ENCODE results near the genes OCA2 and GOLGA8M.

DNA sequence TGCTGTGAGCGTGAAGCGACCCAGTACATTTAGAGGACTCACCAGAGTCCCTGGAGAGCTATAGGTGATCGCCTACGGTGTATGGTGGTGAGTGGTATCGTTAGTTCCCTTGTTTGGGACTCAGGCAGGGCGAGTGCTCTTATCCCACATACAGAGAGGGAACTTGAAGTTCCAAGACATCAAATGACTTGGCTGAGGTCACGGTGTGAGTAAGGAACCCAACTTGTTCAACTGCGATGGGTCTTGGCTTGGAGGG lies 178.8 kb downstream of the ATP10A start:
- PRO-cap = no peak

GRCh38 chr15:25783743-25784399 lies 79.3 kb downstream of the ATP10A start:
- PRO-cap = no peak

DNA sequence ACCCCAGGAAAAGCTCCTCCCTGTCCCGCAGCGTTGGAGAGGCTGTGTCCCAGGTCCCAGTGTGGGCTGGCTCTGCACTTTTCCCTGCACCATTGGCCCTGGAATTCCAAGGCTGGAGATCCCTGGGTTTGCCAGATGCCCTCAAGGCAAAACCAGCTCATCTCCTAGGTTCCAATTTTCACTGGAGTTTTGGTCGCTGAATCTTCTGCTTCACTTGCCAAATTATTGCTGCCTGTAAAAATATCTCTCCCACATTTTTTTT lies 150.8 kb upstream of the ATP10A start:
- PRO-cap = no peak

GRCh38 chr15:26082043-26083086 lies 219.2 kb upstream of the ATP10A start:
- PRO-cap = bidirectional peak, plus-strand start at chr15:26082459, minus-strand start at chr15:26082308

GRCh38 chr15:27064264-27064680 lies 93.3 kb downstream of the GABRG3 start:
- PRO-cap = no peak

- PRO-cap = no peak
Measured at GRCh38 chr15:27095363-27096298, 124.7 kb downstream of the GABRG3 start.

GRCh38 chr15:28099216-28100016 lies at the start of gene OCA2:
Gene OCA2, minus strand, starts transcription at chr15:28099315.
- PRO-cap = no peak

DNA sequence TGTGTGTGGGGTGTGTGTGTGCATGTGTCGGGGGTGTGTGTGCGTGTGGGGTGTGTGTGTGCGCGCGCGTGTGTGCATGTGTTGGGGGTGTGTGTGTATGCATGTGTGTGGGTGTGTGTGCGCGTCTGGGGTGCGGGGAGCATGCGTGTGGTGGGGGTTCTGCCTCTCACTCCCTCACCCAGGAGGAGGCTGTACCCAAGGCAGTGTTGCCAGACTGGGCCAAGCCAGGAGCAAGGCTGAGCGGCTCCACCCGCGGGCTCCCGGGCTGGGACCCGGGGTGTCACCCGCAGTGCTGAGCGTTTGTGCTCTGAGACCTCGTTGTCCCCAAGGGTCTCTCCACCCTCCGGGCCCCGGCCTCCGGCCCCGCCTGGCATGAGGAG lies 7.1 kb upstream of the OCA2 start:
- PRO-cap = no peak

GRCh38 chr15:28246606-28246904 lies 75.4 kb downstream of the HERC2 start:
- PRO-cap = no peak

DNA sequence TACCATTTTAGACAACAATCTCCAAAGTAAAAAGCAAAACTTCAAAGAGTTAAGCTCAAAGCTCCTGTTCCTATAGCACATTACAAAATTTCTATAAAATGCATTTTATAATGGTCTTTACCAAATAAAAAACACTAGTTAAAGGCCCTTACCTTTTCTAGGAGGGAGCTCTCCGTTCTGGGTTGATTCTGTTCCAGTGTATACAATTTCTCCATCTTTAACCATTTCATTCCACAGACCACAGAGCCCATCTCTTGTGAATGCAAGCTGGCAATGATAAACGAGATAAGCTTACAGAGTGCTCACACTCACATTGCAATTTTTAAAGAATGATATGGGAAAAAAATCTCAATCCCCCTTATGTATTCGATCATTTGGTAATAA lies 22.7 kb downstream of the HERC2 start:
- PRO-cap = no peak

DNA sequence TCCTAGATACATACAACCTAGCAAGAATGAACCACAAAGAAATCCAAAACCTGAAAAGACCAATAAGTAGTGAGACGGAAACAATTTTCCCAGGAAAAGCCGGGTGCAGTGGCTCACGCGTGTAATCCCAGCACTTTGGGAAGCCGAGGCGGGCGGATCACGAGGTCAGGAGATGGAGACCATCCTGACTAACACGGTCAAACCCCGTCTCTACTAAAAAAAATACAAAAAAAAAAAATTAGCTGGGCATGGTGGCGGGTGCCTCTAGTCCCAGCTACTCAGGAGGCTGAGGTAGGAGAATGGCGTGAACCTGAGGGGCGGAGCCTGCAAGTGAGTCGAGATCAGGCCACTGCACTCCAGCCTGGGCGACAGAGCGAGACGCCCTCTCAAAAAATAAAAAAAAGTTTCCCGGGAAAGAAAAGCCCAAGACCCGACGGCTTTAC lies 23.6 kb downstream of the GOLGA8G start:
- PRO-cap = no peak

DNA sequence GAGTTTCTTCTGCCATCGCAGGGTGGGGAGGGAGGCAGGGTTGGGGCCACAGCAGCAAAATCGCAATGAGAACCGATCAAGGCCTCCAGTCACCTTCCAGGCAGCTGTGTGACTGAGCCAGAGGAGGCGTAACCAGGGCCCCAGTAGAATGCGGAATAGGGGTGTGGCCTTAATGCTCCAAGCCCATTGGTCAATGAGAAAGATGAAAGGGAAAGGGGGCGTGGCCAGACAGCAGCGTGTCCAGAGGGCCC lies at the start of gene GOLGA8M:
TSS of gene GOLGA8M (minus strand) at position 114 of the 251 bp plus-strand sequence.
- PRO-cap = no peak

DNA sequence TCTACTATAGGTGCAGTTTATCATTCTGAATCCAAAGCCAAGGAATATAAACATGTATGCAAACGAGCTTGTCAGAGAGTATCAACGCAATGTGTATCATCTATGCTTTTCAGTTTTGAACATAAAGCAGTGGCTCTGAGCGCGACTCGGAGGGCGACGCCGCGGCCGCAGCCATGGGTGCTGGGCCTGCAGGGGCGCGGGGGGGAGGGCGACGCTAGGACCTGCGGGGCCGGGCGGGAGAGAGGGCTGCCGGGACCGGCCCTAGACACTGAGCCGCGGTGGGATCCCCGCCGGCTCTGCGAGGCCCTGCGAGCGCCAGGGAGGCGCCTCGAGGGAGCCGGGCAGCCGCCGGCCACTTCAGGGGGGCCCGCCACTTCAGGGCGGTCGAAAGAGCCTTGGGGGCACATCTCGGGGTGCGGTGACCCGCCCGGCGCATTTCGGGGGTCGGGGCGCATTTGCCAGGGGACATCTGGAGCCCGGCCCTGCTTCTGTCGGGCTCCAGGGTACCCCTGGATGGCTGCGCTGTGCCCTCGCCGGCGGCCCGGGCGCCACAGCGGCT lies 59.8 kb downstream of the GOLGA6L7 start:
- PRO-cap = no peak

DNA sequence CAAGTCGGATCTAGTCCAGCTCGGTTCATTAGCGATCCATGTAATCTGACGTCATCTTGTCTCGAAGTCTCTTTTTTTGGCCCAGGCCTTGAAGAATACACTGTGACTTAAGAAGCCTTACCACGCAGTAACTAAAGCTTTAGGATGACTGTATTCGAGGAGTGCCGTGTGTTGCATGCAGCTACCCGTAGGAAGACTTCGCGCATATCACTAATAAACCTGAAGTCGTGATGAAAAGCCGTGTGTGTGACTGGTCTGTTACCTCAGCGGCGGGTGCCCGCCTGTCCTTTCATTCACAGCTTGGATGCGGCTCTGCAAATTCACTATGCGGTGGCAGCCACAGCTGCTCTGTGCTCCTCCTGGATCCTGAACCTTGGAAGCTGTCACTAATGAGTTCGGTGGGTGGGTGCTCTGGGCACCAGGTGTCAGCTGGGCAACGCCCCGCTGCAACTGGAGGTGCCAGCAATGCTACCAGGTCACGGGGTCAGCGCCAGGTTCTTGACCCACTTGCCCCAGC lies 151.5 kb downstream of the NSMCE3 start:
- PRO-cap = no peak

DNA sequence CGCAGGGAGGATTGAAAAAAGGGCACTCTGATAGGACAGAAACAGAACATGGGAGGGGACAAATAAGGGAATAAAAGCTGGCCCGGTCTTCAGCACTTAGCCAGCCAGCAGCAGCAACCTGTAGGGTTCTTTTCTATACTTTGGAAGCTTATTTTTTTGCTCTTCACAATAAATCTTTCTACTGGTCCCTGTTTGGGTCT lies 115.8 kb upstream of the ENTREP2 start:
- PRO-cap = unidirectional peak, plus-strand start at position 99 of the sequence

DNA sequence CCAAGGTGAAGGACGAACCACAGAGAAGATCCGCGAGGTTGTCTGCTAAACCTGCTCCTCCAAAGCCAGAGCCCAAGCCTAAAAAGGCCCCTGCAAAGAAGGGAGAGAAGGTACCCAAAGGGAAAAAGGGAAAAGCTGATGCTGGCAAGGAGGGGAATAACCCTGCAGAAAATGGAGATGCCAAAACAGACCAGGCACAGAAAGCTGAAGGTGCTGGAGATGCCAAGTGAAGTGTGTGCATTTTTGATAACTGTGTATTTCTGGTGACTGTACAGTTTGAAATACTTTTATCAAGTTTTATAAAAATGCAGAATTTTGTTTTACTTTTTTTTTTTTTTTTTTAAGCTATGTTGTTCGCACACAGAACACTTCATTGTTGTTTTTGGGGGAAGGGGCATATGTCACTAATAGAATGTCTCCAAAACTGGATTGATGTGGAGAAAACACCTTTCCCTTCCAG lies 91.5 kb downstream of the TJP1 start:
- PRO-cap = no peak

GRCh38 chr15:29822747-29823281 lies 546 bp upstream of the TJP1 start:
- PRO-cap = bidirectional peak, plus-strand start at chr15:29822784, minus-strand start at chr15:29822459; unidirectional peak, minus-strand start at chr15:29823015

DNA sequence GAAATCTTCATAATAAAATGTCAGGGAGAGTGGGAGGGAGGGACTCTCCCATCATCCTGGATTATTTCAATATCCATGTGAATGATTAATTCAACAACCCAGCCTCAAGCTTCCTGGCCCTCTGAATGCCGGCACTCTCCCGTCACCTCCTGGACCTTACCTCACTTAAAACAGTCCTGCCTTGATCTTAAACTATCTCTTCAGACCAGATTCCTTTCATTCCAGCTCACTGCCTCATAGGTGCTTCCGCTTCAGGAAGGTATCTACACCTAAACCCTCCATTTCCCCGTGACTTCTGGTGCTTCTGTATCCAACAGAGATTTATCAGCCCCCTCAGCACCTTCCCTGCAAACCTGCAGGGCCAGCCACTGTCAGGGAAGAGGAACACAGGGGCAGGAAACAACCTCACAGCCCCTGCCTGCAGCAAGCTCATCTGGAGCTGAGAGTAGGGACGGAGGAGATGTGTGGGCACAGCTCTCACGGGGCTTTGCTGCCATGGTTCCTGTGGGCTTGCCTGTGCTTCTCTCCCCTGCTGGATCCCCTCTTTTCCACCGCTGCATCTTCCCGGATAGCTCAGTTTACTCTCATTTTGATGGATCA lies 98.9 kb upstream of the TJP1 start:
- PRO-cap = no peak

DNA sequence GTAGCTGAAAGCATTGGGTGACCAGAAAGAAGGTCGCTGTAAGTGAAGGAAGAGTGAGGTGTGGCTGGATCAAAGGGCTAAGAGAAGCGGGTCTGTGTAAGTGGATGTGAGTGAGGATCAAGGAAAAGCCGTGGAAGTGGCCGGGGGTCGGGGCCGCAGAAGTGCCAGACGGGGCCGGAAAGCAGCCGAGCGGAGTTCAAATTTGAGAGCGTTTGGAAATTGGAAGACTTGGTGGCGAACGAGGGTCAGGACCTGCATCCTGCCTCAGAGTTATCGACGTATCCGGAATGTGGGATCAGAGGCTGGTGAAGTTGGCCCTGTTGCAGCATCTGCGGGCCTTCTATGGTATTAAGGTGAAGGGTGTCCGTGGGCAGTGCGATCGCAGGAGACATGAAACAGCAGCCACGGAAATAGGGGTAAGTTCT lies 22.7 kb downstream of the GOLGA8H start:
- PRO-cap = no peak

DNA sequence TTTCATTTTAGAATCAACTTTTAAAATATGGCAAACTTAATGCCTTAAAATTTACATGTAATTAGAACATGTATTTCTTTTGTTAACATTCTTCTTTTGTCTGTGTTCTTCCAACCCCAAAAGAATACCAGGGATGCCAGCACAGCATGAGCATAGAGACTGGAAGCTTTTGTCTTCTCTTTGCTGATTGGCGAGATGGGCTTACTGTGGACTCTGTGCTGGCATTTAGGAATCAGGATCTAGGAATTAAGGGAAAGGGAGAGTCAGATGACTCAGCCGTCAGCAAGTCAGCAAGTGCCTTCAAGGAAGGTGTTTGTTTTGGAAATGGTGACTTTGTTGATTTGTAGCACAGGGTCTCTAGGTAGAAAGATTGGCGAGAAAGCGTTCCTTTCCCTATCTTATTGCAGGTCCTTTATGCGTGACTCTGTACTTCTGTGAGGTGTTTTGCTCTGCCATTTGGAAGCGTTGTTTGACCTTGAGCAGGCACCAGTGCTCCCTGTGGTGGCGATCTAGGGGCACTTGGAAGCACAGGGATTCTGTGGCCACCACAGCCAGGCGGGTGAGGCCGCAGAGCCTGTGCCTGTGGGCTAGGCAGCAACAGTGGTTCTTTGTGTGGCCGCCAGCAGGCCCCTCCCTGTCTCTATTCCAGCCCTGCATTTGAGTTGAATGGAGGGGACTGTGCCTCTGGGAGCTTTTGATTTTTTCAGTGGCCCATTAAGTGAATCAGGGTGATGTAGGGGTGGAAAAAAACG lies 18.8 kb downstream of the FAN1 start:
- PRO-cap = no peak